ENCODE results near the genes TUT1, LRRN4CL, TAF6L and PLAAT3.

DNA sequence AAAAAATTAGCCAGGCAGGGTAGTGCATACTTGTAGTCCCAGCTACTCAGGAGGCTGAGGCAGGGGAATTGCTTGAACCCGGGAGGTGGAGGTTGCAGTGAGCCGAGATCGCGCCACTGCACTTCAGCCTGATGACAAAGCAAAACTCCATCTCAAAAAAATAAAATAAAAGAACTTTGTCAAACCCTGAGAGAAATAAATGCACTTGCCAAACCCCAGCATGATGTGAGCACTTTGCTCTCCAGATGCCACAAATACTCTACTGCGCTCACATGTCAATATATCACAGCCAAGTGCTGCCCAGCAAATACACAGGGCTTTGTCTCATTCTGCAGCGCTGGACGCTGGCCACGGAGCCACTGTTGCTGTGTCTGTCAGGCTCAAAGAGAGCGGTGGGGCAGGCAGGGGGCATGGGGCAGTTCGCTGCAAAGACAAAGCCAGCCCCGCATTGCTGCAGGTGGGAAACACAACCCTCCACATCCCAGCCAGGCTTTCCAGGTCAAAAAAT lies 45.1 kb downstream of the AHNAK start:
- RRBS, 2 experiments: no CpG with 5 or more reads among the region's 11 CpGs

DNA sequence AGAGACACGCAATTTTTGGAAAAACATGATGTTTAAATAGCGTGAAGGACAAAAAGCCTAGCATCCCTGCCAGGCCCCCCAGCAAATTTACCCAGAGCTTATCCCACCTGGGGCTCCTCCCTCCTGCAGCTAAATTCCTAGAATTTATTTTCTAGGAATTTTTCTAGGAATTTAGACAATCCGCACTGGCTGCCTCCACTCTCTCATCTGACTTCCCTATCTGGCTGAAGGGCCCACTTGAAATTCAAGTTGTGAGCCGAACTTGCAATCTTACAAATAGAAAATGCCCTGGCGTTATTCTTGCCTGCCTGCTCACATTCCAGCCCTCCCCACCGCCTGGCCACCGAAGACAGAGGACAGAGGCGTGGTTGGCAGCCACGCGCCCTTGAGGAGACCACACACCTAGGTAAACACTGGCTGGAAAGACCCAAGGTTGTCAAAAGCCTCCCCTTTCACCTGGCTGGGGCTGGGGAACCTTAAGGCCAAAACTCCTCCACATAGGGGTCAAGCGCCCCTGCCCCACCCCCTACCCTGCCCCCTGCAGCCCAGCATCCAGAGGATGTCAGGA lies 42.3 kb downstream of the AHNAK start:
- RRBS, 2 experiments: no CpG with 5 or more reads among the region's 11 CpGs

DNA sequence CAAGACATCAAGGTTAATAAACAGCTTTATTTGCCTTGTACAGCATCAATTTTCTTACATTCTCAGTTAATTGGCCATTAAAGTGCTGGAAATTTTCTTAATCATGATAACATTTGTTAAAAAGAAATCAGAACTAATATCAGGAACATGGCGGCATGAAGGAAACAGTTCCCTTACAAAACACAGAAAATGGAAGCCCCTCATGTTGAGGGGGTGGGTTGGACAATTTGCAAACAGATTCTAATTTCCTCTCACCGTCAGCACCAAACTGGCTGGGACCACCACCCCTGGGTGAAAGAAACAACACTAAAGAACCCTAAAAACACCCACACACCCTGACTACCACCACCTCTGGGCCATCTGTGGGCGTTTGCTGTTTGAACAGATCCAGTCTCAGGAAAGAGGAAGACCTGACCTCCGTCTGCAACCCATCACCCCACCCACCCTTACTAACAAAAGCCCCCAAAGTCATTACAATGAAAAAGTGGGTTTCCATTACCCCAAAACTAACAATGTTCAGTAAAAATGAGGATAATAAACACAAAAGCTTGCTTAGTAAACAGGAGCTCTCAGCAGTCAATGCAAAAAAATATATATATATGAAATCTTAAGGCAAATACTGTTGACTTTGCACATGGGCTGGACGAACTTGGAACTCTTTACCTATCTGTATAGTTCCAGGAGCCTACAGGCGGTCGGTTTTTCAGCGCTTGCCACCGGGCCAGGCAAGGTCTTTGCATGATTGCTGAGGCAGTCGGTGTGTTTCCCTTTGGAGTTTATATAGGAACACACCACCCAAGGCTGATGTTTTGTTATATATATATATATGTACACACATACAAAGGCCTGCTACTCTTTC lies 30.5 kb downstream of the AHNAK start:
- RRBS, 2 experiments: no CpG with 5 or more reads among the region's 10 CpGs

DNA sequence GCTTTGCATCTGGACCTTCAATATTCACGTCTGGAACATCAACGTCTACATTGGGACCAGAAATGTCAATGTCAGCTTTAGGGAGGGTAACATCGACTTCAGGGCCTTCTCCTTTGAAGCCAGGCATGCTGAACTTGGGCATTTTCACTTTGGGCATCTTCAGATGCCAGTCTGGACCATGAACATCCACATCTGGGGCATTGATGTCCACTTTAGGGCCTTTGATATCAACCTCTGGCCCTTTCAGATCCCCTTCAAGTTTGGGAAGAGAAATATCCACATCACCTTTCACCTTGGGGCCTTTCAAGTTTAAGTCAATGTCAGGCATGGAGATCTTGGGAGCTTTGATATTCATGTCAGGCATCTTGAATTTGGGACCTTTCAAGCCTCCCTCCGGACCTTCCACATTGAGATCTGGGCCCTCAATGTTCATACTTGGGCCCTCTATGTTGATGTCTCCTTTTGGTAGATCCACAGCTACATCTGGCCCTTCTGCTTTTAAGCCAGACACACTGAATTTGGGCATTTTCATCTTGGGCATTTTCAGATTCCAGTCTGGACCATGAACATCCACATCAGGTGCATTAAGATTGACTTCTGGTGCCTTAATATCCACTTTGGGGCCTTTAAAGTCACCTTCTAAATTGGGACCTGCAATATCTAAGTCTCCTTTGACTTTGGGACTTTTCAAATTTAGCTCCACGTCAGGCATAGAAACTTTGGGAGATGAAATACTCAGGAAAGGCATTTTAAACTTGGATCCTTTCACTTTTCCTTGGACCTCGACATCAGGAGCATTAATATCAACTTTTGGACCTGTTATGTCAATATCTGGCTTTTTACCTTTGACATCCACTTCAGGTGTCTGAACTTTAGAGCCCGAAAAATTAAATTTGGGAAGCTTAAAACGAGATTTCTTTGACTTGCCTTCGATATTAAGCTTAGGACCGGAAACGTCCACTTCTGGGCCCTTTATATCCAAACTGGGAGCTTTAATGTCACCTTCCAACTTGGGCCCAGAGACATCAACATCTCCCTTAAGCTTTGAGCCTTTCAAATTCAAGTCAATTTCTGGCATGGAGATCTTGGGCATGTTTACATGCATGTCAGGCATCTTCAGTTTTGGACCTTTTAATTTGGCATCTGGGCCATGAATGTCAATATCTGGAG lies 22.8 kb downstream of the AHNAK start:
- RRBS, 2 experiments: no CpG with 5 or more reads among the region's 11 CpGs

DNA sequence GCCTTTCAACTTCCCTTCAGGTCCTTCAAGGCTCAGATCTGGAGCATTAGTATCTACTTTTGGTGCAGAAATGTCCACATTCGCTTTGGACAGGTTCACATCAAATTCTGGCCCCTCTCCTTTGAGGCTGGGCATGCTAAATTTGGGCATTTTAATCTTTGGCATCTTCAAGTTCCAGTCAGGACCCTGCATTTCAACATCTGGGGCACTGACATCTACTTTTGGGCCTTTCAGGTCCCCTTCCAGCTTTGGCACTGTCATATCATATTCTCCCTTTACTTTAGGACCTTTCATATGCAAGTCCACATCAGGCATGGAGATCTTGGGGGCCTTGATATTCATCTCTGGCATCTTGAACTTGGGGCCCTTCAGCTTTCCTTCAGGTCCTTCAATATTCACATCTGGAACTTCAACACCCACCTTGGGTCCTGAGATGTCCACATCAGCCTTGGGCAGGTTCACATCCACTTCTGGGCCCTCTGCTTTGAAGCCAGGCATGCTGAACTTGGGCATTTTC lies 15.3 kb downstream of the AHNAK start:
- RRBS, 2 experiments: no CpG with 5 or more reads among the region's 1 CpG

- RRBS, 2 experiments: 2 to 6% methylated on average over 12 of the region's 40 CpGs
Measured at GRCh38 chr11:62547005-62547777, 585 bp upstream of the AHNAK start.

DNA sequence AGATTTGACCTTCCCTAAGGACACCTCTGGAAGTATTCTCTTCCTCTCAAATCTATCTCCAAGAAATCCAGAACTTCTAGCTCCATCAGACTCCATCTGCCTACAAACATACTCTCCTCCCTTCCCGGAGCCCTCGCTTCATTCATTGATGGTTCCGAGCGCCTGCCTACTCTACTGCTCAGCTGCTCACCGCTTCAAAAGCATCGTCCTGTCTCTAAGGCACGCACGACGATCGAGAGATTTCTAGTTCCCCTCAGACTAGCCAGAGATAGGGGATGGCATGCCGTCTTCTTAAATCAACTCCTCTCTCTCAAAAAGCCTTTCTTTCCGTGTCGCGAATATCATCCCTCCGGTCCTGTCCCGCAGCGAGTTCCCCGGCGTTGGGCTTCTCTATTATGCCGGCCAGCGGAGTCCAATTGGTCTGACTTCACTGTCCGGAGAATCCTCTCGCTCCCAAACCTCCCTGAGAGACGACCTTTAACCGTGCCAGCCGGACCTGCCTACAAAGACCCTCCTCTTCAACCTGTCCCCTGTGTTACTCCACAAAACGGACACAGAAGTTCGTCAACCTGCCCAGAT lies 641 bp downstream of the EEF1G start:
- RRBS, 2 experiments: 1 to 2% methylated on average over 5 of the region's 28 CpGs

DNA sequence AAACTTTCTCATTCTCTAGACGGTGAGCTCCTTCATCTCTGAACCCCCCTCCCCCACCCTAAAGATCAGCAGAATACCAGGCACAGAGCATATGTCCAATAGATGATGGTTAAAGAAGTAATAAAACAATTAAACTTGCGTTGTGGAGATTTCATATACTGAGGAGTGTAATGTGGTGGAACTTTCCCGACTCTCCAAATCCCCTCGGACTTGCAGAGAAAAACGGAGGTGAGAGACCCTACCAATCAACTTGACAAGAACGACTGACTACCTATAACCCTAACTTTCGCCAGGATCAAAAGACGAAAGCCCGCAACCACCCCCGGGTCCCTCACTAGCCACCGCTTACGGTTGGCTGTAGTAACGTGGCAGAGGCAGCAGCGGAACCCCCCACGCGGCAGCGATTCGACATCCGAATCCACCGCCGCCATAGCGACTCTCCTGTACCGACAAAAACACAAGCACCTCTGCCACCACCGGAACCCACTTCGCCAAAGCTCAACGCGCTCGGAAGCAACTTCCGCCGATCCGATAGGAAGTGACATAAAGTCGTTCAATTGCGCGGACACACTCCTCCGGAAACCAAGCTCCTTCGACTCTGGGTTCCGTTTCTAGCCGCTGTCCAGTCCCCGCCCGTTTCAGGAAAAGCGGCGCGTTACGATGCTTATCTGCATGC lies at the start of gene TUT1:
Gene TUT1 (minus strand): TSS at position 469 of the 676 bp plus-strand sequence.
- RRBS, 2 experiments: under 1 to 5% methylated on average over 9 of the region's 44 CpGs

DNA sequence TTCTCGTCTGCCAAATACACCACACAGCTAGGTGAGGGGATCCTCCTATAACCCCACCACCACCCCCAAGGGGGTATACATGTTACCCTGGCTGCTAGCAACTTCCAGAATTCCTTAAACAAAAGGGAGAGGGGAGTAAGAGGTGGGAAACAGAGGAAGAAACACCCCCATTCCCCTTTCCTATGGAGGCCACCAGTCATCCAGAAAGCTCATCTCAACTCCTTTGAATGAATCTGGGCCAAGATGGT lies 1.3 kb upstream of the TUT1 start:
- RRBS, 2 experiments: no CpG with 5 or more reads among the region's 1 CpG

GRCh38 chr11:62624607-62625815 lies 3.2 kb upstream of the B3GAT3 start:
- RRBS, 2 experiments: no CpG with 5 or more reads among the region's 15 CpGs

- RRBS, 2 experiments: no CpG with 5 or more reads among the region's 14 CpGs
Measured at GRCh38 chr11:62689350-62690391, at the start of gene LRRN4CL. Gene LRRN4CL (minus strand): TSS chr11:62689530.

DNA sequence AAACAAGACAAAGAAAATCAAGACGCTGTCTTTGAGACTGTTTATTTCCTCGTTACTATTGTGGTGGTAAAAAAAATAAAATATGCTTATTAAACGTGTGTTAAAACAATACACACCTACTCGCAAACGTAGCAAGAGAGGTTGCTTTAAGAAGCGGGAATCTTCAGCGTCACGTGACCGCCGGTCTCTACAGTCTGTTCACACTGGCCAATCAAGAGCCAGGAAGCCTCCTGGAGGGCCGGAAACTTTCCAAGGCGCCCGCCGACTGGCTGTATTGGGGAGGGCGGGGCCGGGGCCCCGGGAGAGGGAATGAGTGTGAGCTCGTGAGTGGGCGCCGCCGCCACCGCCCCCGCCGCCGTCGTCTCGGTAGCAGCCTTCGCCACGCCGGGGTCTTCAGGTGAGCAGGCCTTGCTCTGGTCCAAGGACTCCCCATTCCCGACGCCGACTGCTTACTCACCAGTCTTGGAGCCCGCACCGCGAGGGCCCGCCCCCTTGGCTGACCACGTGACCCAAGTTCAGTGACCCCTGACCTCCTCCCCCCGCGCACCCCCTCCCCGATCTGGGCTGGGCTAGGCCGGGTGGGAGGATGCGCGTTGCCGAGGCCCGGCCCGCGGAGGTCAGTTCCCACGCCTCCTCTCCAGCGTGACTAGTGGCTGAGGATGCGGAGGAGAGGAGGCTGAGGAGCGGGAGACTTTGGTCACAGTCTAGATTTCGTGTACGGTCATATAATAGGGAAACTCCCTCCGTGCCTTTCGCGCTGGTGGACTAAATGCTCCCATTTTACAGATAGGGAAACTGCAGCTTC lies at the start of gene TAF6L:
Gene TAF6L (plus strand): TSS at position 303 of the 805 bp plus-strand sequence.
- RRBS, 2 experiments: 1 to 8% methylated on average over 17 of the region's 57 CpGs

DNA sequence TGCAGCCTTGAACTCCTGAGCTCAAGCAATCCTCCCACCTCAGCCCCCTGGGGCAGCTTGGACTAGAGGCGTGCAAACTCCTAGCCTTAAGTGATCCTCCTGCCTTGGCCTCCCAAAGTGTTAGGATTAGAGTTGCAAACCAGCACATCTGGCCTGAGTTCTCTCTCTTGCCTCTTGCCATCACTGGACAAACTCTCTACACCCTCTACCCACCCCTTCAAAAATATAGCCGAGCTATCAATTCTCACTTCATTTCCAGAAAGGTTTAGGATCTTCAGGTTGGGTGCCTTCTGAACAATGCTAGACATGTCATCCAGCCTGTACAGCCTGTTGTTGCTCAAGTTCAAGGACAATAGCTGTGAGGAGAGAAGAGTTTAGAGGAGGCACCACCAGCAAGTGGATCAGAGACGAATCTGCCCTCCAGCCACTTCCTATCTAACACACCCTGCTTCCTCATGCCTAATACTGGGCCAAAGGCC lies 4.4 kb downstream of the NXF1 start:
- RRBS, 2 experiments: no CpG with 5 or more reads among the region's 3 CpGs

DNA sequence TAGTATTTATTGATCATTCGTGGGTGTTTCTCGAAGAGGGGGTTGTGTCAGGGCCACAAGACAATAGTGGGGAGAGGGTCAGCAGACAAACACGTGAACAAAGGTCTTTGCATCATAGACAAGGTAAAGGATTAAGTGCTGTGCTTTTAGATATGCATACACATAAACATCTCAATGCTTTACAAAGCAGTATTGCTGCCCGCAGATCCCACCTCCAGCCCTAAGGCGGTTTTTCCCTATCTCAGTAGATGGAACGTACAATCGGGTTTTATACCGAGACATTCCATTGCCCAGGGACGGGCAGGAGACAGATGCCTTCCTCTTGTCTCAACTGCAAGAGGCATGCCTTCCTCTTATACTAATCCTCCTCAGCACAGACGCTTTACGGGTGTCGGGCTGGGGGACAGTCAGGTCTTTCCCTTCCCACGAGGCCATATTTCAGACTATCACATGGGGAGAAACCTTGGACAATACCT lies 19.3 kb upstream of the WDR74 start:
- RRBS, 2 experiments: no CpG with 5 or more reads among the region's 13 CpGs

DNA sequence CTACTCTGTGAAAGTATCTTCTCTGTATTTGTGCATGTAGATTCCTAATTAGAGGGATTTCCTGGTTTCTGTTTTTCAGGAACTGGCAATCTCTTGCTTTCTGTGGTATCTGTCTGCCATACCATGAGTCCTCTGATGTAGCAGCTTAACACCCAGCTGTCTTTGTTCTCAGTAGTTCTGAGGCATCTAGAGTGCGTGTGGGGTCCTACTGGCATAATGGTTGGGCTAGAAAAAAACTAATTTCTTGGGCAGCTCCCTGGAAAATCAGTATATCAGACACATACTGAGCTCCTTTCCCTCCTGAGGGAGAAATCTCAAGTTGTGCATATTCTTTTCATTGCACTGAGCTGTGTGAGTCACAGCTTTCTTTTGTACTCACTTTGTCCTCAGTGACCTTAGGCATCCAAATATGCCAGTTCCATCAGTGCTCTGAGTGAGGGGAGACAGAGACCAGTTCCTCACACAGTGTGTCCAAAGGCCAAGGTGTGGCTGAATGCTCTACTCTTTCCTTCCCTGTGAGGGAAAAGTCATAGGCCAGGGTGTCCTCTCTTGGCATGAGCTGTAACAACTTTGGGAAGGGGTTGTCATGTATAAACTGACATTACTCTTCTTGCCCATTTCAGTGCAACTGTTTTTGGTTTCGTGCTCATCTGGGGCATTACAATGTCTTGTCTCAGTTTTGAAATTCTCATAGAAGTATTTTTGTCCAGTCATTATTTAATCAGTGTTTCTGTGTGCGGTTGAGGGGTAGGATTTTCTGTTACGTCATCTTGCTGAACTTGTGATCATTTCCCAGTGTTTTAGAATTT lies 35.6 kb upstream of the SLC22A24 start:
- RRBS, 2 experiments: no CpG with 5 or more reads among the region's 4 CpGs

GRCh38 chr11:63289455-63289852 lies 249 bp upstream of the SLC22A10 start:
- RRBS, 2 experiments: no CpG with 5 or more reads among the region's 1 CpG

GRCh38 chr11:63530674-63531081 lies 5.9 kb upstream of the PLAAT4 start:
- RRBS, 2 experiments: no CpG with 5 or more reads among the region's 11 CpGs

DNA sequence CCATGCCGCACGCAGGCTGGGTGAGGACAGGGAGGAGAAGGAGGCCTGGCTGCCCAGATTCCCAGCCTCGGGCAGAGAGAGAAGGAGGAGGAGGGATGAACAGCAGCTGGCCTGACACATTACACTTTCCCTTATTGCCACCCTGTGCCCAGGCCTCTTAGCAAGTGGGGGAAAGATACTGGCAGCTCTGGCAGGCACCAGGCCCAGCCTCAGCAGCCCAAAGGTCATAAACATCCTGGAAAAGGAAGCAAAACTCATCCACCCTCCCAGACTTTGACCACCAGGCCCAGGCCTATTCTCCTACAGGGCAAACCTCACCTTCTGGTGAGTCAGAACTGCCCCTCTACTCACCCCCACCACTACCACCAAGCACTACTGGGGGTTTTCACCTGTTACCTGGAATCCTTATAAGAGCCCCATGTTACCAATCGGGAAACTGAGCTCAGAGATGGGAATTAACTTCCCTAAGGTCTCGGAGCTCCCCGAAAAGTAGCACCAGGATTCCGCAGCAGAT lies 4.6 kb downstream of the PLAAT3 start:
- RRBS, 2 experiments: no CpG with 5 or more reads among the region's 7 CpGs

DNA sequence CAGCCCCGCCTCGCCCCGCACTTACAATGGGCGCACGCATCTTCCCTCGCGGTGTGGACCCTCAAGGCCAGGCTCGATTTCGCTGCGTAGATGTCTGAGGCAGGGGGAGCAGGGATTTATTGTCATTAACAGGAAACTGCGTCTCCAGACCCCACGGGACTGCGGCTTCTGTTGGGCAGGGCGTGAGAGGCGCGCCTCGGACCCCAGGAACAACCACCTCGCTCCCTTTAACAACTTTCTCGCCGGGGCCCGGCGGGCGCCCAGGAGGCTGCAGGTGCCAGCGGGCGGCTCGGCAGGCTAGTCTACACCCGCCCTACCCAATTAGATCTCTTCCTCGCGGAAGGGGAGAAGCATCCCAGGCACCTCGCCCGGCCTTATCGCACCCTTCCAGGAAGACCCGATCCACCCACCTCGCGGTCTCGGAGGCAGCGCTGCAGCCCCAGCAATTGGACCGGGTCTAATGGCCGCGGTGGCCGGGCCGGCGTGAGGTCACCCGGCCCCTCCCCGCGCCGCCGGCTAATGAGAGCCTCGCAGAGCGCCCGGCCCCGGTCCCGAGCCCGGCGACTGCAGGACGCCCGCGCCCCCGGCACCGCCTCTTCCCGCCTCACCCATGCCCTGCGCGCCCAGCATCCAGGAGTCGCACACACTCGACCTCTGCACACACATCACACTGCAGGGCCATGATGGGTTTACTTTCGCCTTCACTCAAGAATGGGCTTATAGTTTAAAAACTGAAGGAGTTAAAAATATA lies at the start of gene PLAAT3:
Gene PLAAT3 (minus strand): TSS at position 459 of the 751 bp plus-strand sequence.
- RRBS, 2 experiments: 1 to 5% methylated on average over 6 to 9 of the region's 66 CpGs